ENCODE measurements around a stretch of chr6.

DNA sequence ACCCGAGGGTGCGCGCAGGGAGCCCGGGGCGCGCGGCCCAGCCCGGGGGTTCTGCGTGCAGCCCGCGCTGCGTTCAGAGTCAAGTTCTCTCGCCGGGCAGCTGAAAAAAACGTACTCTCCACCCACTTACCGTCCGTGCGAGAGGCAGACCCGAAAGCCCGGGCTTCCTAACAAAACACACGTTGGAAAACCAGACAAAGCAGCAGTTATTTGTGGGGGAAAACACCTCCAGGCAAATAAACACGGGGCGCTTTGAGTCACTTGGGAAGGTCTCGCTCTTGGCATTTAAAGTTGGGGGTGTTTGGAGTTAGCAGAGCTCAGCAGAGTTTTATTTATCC, 963 bp downstream of the ESR1 start:
- RRBS = 75% methylated on average over 17 of the region's 24 CpGs

DNA sequence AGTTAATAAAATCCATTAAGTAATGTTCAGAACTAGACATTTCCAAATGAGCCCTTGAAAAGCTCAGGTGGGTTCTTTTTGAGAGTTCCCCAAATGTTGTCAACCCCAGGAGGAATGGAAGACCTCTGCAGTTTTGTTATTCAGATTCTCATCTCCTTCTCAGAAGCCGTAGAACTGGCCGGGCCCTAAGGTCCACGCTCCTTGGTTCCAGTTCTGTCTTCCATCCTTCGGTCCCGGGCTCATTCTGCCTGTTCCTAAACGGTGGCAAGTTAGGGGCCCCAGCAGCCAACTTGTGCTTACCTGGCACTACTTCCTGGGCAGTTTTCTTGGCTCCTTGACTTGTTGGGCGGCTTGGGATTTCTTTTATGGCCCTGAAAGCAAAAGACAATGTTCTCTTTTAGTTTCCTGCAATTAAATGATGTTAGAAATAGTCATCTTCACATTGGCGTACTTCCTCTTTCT, 6.4 kb downstream of the ESR1 start:
- RRBS = no CpG with 5 or more reads among the region's 8 CpGs

- RRBS = no CpG with 5 or more reads among the region's 7 CpGs
Observed at GRCh38 chr6:152300299-152300922, 336.8 kb downstream of the SYNE1 start.

- RRBS = no CpG with 5 or more reads among the region's 13 CpGs
Observed at GRCh38 chr6:152331161-152331979, 305.8 kb downstream of the SYNE1 start.

GRCh38 chr6:152378791-152379136, 258.4 kb downstream of the SYNE1 start:
- RRBS = no CpG with 5 or more reads among the region's 2 CpGs

DNA sequence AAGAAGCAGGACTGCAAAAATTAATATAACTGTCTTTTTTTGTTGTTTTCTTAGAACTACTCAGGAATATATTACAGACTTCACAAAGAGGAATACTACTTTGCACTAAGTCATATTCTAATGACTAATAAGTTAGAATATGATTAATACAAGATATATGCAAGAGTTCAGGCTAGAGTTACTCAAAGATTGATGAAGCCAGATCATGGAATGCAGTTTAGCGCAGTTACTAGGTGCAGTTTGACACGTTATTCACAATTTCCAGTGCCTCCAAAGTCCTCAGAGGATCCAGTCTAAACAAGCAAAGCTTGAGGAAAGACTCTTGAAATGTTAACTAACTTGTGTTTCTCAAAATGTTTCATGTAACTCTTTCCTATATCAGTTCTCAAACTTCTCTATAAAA, 1.2 kb upstream of the MYCT1 start:
- RRBS = no CpG with 5 or more reads among the region's 2 CpGs

DNA sequence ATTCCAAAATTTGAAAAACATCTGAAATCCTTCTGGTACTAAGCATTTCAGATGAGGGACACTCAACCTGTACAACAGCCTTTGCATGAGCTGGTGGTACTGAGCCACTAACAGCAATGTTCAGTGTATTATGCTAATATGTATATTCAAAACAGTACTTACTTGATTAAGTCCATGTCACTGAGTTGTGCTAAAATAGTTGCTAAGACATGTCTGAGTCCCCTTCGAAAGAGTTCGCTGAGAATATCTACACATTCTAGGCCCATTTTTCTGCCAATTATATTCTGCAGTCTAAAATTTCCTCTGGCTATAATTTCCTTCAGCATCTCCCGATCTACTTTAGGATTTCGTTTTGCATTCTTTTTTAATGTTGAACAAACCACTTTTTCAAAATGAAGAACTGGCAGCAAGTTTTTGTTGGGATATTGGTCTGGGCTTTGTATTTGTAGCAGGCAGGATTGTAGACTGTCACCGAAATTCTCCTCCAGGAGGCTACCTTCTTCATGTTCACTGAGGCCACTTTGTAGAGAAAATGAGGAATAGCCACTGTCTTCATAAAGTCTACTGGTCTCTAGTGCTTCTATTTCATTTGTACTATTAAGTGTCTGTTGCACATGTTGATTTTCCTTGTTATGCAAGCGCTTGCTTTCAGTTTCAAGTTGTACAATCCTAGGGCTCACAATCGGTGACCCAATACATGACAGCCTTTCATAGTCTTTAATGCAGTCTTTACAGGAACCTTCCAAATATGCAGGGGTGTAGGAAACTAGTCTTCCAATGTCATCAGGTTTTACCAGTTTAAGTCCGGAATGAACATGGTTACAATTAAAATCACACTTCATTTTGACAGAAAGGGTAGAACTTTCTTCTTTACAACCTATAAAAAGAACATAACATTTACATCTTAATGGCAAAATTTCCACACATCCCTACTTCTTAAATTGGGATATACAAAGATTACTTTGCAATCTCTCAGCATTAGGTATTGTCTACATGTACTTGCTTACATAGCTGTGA, 7.8 kb downstream of the FBXO5 start:
- RRBS = no CpG with 5 or more reads among the region's 8 CpGs

DNA sequence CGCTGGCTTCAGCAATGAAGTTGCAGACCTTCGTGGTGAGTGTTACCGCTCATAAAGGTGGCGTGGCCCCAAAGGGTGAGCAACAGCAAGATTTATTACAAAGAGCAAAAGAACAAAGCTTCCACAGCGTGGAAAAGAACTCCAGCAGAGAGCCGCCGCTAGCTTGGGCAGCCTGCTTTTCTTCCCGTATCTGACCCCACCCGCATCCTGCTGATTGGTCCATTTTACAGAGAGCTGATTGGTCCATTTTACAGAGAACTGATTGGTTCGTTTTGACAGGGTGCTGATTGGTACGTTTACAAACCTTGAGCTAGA, 182.9 kb upstream of the OPRM1 start:
- RRBS = no CpG with 5 or more reads among the region's 11 CpGs

DNA sequence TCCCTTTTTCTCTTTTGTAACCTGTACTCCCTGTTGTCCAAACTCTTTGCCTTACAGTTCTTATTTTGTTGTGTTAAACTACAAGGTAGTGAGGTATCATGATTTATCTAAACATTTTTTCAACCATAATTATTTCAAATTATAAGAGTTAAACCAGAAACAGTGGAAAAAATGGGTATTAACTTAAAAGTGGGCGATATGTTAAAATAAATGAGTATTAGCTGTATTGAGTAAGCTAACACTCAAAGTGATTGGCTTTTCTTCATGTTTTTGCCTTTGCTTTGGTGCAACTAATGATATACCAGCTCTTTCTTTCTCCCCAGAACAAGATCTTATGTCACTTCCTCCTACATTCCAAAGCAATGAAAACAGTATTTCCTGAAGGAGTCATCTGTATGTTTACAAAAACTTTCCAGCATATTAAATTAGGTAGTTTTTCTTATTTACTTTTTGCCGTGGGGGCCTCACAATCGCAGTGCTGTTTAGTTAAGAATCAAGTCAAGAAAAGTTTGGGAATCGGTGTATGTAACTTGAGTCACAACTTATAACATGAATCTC, 63.9 kb downstream of the IPCEF1 start:
- RRBS = no CpG with 5 or more reads among the region's 4 CpGs

DNA sequence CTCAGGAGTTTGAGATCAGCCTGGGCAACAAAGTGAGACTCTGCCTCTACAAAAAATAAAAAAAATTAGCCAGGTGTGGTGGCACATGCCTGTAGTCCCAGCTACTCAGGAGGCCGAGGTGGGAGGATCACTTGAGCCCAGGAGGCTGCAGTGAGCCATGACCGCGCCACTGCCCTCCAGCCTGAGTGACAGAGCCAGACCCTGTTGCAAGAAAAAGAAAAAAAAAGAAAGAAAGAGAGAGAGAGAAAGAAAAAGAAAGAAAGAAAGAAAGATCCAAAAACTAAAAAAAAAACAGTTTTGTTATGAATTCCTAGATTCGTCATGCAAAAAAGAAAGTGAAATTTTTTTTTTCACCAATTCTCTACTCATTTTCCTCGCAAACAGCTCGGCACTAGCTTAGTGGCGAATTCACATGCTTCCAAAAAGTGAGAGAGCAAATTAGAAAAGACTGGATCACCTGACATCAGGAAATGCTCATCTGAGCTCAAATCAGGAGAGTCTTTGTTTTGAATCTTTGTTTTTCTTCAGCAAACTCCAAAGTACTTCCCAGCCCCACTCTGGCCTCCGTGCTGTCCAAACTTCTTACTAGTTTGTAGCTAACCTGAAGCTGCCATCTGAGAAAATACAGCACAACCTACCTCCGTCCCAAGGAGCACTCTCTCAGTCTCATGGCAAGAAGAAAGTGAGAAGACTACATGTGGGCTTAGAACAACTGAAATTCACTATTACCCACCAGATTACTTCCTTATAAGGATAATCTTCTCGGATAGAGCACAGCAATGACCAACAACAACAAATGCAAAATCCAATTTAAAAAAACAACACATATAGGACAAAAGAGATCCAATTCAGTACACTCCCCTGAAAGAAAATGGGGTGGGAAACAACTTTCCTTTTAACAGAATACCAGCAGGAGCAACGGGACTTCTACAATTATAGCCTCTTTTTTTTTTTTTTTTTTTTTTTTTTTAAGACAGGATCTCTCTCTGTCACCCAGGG, 26.9 kb downstream of the IPCEF1 start:
- RRBS = no CpG with 5 or more reads among the region's 11 CpGs

DNA sequence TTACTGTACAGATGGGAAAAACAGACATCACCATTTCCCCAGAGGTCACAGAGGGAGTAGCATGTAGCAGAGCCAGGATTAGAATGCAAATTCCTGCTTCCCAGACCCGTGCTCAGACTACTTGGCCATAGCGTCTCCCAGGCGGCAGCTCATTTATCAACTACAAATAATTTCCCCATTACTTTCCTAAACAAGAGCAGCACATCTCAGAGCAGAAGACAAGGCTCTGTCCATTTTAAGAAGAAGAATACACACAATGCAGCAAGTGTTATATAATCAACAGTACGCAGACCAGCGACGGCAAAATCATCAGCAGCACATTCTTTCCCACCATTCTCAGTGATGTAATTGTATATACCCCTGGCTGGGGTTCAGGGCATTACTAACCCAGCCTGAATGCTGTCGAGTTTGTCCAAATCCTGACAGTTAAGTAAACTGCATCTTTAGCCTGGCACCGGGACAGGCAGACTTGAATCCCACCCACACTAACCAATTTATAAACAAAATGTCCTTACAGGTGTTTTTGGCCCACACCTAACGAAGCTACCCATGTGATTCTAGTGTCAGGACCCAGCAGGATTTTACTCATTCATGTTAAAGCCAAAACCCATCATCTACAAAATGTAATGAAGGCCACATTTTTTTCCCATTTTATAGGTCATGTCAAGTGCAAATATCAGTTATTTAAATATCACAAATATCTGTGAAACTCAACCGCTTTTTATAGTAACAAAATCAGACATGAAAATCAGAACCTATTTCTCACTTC, 61.8 kb downstream of the CNKSR3 start:
- RRBS = no CpG with 5 or more reads among the region's 10 CpGs

- RRBS = no CpG with 5 or more reads among the region's 11 CpGs
Observed at GRCh38 chr6:154460358-154460919, 50.0 kb downstream of the CNKSR3 start.

DNA sequence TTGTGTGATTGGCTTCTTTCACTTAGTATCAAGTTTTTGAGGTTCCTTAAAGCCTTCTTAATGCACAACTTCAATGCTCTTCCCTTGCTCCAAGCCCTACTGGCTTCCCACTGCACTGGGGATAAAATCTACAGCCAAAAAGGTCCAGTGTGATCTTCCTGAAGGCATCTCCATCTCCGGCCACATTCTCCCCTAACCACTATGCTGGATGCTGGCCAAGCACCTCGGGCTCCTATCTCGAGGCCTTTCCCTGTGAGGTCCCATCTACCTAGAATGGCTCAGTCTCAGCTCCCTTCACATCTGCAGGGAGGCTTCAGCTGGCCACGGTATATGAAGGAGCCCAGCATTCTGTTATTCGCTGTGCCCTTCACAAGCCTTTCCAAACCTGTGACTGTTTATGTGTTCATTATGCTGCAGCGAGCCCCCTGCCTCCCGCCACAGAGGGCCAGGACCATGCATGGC, 48.0 kb downstream of the CNKSR3 start:
- RRBS = no CpG with 5 or more reads among the region's 7 CpGs

GRCh38 chr6:154509298-154509715, 1.2 kb downstream of the CNKSR3 start:
- RRBS = 33% methylated on average over 7 of the region's 26 CpGs

DNA sequence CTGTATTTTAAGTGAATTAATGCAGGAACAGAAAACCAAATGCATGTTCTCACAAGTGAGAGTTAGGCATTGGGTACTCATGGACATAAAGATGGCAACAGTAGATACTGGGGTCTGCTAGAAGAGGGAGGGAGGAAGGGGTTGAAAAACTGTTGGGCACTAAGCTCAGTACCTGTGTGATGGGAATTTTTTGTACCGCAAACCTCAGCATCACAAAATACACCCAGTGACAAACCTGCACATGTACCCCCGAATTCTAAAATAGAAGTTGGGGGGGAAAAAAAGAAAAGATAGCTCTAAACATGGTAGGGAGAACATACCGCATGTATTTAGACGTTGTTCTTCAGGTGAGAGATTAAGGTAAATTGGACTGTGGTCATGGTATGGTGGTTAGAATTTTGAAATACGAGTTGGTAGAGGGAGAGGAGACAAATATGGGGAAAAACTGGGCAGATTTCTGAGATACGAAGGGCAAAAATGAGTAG, 38.4 kb downstream of the SCAF8 start:
- RRBS = no CpG with 5 or more reads among the region's 6 CpGs

GRCh38 chr6:154805176-154805890, 72.1 kb downstream of the SCAF8 start:
- RRBS = no CpG with 5 or more reads among the region's 2 CpGs

- RRBS = no CpG with 5 or more reads among the region's 9 CpGs
Observed at GRCh38 chr6:154874372-154875164, 120.5 kb upstream of the TIAM2 start.

DNA sequence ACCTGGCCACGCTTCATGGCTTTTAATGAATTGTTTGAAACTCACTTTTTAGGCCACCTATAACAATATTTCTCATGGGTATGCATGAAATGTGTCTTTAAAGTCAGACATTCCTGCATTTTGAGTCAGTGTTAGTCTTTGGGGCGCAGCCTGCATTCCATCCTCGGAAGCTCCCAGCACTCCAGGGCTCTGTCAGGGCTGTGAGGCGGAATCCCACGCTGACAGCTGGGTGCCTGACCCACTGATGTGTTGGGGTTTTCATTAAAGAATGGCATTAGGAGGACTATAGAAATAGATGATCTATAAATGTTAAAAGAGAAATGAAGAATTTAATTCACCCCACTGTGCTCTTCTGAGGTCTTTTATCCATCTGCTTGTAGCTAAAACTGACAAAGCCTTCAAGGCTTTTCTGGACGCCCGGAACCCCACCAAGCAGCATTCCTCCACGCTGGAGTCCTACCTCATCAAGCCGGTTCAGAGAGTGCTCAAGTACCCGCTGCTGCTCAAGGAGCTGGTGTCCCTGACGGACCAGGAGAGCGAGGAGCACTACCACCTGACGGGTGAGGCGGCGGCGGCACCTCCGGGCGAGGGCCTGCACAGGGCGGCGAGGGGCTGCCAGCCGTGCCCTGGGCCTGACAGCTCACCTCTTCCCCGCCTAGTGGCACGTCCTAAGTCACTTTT, 16.1 kb upstream of the CLDN20 start:
- RRBS = 100% methylated on average over 8 of the region's 23 CpGs

DNA sequence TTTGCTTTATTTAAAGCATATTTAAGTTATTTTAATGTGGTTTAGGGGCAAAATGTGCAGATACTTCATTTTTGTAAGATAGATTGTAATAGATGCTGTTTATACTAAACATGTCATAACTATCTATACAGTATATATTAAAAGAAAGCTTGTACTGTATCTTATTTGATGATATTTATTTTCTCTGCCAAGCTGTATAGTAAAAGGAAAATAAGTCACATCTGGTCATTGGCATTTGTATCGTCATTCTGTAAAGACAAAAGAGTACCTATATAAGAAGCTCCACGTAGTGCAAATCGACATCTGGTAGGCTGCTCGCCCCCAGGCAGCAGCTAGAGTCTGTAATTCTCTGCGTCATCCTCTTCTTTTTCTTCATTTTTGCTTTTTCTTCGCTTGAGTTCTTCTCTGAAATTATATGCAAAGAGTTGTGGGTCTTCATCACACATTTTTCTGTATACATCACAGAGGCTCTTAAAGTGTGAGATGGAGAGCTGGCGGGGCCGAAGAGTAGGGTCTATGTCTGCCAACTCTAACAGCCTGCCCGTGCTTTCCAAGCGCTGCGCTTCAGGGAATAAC, 6.2 kb upstream of the CLDN20 start:
- RRBS = no CpG with 5 or more reads among the region's 11 CpGs

GRCh38 chr6:155268094-155268582, 4.3 kb downstream of the CLDN20 start:
- RRBS = no CpG with 5 or more reads among the region's 1 CpG